Mammary microvascular endothelial cell (primary cell): ENCODE results near the genes USP17L10, USP17L21 and USP17L5.

DNA sequence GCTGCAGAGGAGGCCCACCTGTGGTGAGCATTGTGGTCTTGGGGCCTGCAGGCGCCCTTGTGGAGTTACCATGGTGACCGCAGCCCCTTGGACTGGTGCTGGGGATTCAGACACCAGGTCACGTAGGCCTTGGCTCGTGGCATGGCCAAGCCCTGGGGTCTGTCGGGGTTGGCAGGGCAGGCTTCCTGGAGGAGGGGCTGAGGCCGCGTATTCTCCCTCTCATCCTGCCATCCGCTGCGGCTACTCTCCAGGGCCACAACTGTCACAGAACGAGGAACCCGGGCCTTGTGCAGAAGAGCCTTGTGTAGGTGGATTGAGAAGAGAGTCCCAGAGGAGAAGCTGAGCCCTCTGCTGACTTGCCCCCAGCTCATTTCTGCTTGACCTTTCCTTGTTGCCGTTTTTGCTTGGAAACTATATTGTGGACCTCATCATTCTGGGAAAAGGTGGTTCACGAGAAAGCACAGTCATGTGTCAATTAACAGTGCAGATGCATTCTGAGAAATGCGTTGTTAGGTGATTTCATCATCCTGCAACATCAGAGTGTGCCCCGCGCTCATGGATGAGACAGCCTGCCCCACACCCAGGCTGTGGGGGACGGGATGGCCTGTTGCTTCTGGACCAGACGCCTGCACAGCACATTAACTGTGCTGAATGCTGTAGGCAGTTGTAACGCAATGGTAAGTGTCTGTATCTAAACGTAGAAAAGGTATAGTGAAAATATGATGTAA lies 38.4 kb downstream of the TRMT44 start:
- RAMPAGE, long total RNA, result no peak

DNA sequence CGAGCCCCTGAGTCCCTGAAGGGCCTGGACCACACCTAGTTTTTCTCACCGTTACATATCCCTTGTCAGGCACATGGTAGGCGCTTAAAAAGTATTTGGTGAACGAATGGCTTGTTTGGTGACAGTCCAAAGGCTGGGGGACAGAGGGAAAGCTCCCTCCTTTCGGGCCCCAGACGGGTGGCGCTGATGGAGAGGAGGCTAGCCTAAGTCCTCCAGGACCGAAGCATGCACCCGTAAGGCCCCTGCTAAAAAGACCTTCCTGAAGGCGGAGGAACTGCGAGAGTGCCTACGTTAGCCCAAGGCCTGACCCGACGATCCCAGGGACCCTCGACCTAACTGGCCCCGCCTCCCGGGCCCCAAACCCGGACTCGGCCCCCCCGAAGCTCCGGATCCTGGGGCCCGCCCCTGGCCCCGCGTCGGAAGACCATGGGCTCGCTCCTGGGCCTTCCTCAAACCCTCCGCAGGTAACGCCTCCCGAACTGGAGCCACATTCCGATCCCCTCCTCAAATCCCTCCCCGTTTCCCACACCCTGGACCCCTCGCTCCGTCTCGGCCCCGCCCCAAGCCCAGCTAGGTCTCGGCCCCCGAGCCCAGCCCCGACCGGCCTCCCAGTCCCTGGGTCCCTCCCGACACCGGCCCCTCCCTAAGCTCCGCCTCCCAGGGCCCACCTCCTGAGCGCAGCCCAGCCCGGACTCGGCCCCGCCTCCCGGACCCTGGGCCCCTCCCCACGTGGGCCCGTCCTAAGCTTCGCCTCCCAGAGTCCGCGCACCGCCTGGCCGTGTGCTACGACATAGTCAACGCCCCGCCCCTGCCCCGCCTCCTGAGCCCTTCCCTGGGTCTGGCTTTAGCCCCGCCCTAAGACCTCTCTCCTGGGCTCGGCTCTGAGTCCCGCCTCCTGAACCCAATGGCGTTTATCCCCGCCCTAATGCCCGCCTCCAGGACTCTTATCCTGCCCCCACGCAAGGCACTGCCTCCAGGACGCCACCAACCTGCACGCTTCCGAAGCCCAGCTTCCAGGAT lies 17.9 kb upstream of the FAM90A26 start:
- RAMPAGE, long total RNA, result no peak

DNA sequence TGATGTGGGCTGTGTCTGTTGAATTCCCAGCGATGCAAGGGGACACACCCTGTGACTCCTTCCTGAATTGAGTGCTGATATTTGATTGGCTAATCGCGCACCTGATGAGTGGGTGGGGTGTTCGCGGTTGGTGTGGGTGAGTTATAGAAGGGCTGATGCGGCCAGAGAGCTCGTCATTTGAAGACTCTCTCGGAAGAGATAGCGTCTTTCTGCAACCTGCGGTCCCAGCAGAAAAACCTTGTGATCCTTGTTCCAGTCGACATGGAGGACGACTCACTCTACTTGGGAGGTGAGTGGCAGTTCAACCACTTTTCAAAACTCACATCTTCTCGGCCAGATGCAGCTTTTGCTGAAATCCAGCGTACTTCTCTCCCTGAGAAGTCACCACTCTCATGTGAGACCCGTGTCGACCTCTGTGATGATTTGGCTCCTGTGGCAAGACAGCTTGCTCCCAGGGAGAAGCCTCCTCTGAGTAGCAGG lies at the start of gene USP17L10:
TSS of gene USP17L10 (plus strand) at position 262 of the 480 bp plus-strand sequence.
- RAMPAGE, long total RNA, result no peak

DNA sequence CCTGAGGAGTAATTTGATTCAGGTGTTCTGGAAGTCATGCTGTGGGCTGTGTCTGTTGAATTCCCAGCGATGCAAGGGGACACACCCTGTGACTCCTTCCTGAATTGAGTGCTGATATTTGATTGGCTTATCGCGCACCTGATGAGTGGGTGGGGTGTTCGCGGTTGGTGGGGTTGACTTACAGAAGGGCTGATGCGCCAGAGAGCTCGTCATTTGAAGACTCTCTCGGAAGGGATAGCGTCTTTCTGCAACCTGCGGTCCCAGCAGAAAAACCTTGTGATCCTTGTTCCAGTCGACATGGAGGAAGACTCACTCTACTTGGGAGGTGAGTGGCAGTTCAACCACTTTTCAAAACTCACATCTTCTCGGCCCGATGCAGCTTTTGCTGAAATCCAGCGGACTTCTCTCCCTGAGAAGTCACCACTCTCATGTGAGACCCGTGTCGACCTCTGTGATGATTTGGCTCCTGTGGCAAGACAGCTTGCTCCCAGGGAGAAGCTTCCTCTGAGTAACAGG lies at the start of gene USP17L21:
TSS of gene USP17L21 (plus strand) at position 298 of the 516 bp plus-strand sequence.
- RAMPAGE, long total RNA, result no peak

DNA sequence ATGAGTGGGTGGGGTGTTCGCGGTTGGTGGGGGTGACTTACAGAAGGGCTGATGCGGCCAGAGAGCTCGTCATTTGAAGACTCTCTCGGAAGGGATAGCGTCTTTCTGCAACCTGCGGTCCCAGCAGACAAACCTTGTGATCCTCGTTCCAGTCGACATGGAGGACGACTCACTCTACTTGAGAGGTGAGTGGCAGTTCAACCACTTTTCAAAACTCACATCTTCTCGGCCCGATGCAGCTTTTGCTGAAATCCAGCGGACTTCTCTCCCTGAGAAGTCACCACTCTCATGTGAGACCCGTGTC lies at the start of gene USP17L5:
TSS of gene USP17L5 (plus strand) at position 158 of the 304 bp plus-strand sequence.
- RAMPAGE, long total RNA, result no peak

- RAMPAGE, long total RNA, result no peak
Observed at GRCh38 chr4:9905537-9906051, 115.7 kb downstream of the SLC2A9 start.

- RAMPAGE, long total RNA, result no peak
Observed at GRCh38 chr4:10099213-10099866, 17.3 kb downstream of the WDR1 start.

DNA sequence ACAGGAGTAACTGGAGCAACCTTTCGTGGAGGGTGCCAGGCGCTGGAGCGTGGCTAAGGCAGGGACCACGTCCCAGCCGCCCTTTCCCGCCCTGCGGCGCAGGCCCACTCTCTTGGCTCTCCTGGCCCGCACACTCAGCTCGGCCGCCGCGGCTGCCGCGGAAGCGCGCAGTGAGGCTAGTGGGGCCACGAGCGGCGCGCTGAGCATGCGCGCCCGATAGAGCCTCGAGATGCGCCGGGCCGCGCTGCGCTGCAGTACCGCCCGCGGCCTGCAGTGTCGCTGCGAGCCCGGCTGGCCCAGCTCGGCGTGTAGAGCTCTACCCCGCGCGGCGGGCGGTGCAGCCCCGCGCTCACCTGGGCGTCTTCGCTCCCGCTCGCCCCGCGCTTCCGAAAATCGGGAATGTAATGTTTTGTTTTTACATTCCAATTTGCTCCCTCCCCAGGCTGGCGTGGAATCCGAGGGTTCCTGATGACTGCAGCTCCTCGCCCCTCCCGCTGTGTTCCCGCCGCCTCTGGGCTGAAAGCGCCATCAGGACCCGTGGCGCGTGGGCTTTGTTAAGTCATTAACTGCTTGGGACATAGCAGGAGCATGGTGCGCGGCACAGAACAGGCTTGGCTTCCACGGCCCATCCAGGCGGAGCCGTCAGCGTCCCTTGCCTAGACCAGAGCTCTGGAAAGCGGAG lies 4.1 kb upstream of the ZNF518B start:
- RAMPAGE, long total RNA, result no peak

- RAMPAGE, long total RNA, result no peak
Observed at GRCh38 chr4:11073688-11074113, 355.0 kb downstream of the HS3ST1 start.

DNA sequence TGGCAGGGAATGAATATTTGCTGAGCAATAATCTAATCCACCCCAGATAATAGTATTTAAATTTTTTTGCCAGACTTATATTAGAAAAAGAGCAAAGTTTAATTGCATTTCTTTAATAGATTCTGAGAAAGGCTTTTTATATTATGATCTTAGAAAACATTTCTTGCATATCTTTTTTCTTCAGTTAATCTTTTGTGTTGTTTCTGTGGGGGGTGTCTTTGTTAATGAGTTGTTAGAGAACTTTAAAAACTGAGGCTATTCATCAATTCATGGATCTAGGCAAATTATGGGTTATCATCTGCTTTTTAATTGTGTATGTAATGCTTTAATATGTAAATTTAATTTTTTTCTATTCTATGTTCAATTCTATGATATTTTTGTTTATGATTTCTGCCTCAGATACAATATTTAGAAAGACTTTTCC lies 309.9 kb downstream of the HS3ST1 start:
- RAMPAGE, long total RNA, result no peak

DNA sequence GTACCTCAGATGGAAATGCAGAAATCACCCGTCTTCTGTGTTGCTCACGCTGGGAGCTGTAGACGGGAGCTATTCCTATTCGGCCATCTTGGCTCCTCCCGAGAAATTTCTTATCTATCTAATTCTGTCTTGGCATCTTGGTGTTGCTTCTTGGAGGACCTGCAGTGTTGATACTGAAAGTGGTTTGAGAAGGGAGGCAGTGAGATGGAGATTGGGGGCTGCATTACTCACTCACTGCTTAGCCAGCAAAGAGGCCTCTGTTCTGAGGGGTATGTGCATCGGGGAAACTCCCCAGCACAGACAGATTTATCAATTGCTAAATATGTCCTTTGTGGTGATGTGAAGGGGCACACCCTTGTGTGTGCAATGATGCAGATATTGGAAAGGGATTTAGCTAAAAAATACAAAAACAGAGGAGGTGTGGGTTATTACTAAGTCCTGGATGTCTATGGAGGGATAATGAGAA lies 279.1 kb downstream of the HS3ST1 start:
- RAMPAGE, long total RNA, result no peak

DNA sequence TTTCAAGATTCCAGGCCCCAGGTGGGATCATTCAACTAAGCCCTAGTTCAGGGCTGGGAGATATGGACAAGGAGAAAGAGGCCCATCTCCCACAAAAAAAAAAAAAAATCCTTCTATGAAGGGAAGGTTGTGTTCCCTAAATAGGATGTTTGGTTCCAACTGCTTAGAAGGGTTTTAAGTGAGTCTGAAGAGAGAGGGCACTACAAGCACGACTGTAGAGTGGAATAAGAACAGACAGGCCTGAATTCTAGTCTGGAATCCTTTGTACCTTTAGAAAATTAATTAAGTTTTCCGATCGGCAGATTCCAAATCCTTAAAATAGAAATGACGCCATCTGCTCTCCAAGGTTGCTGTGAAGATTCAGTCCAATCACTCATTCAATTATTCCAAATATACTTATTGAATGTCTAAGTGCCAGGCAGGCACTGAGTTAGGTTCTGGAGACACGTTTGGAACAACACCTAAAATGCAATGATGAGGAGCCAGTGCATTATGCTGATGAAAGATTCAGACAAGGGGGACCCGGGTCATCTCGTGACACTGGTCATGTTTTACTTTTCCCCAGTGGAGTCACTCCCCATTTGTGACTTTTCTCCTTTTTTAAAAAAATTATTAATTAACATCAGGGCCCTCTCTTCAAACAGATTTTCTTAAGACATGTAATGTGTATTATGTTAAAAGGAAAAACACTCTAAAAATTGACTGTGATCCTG lies 3.8 kb downstream of the HS3ST1 start:
- RAMPAGE, long total RNA, result no peak

GRCh38 chr4:11496346-11496966 lies 67.8 kb upstream of the HS3ST1 start:
- RAMPAGE, long total RNA, result no peak

DNA sequence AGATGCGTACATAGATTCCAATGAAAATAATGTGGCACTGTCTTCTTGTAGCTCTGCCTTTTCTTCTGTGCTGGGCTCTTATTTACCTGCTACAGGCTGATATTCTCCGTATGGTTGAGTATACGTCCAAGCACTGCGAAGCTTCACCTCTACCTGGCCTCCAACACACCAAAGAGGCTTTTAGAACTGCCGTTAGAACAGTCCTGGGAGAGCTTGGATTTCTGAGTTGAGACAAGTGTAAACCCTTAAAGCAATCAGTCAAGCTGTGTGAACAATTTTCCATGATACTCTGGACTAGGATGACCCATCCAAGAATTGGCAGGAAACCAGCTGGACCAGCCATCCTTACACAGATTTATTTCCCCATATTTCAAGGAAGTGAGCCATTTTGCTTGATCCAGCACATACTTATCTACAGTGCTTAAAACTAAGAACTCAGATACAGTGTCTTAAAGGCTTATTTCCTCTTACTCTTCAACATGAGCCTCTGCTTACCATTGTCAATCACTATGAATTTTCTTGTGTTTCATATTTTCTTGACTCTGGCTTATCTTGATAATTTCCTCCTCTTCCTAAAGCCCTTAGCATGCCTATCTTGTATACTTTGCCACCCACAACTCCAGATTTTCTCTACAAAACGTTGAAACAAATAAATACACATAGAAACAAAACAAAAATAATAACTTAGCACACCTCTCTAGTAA lies 340.8 kb upstream of the HS3ST1 start:
- RAMPAGE, long total RNA, result no peak

GRCh38 chr4:13654005-13654516 lies 26.5 kb upstream of the BOD1L1 start:
- RAMPAGE, long total RNA, result no peak

GRCh38 chr4:14877109-14877990 lies 124.9 kb upstream of the CPEB2 start:
- RAMPAGE, long total RNA, result no peak

GRCh38 chr4:14985174-14985491 lies 17.1 kb upstream of the CPEB2 start:
- RAMPAGE, long total RNA, result no peak

- RAMPAGE, long total RNA, result no peak
Observed at GRCh38 chr4:15001901-15002398, 331 bp upstream of the CPEB2 start.

DNA sequence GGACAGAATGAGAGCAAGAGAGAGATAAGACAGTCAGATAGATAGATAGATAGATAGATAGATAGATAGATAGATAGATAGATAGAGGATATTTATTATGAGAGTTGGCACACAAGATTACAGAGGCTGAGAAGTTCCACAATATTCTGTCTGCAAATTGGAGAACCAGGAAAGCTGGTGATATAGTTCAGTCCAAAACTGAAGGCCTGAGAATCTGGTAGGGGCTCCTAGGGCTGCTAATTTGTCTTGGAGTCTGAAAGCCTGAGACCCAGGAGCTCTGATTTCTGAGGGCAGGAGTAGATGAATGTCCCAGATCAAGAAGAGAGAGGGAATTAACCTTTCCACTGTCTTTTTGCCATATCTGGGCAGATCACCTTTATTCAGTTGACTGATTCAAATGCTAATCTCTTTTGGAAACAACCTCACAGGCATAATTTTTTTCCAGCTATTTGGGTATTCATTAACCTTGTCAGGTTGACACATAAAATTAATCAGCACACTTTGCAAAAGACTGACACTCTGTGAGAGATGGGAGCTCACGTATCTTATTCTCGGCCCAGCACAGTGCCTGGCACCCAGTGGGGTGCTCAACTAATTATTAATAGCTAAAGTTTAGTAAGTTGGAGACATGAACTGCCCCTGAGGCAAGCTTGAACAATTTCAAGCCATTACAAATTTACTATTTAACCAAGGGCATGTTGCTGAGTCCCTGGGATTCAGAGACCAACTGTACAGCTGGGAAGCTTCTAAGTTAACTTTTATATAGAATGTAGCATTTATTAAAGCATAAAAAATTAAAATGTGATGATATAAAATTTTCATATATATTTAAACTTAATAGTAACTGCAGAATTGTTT lies 114.3 kb downstream of the CPEB2 start:
- RAMPAGE, long total RNA, result no peak

GRCh38 chr4:15385977-15386455 lies 41.8 kb upstream of the C1QTNF7 start:
- RAMPAGE, long total RNA, result no peak